Endothelial cell (in vitro differentiated cells): ENCODE measurements around a stretch of chr15.

- PRO-cap: no peak
Observed at GRCh38 chr15:84826384-84827060, 9.4 kb downstream of the ALPK3 start.

- PRO-cap: no peak
Observed at GRCh38 chr15:84828150-84828942, 11.2 kb downstream of the ALPK3 start.

- PRO-cap: no peak
Observed at GRCh38 chr15:84883360-84884188, 888 bp upstream of the SLC28A1 start.

GRCh38 chr15:84982374-84983000, 831 bp downstream of the PDE8A start:
- PRO-cap: bidirectional peak, plus-strand start at chr15:84982759, minus-strand start at chr15:84982638

DNA sequence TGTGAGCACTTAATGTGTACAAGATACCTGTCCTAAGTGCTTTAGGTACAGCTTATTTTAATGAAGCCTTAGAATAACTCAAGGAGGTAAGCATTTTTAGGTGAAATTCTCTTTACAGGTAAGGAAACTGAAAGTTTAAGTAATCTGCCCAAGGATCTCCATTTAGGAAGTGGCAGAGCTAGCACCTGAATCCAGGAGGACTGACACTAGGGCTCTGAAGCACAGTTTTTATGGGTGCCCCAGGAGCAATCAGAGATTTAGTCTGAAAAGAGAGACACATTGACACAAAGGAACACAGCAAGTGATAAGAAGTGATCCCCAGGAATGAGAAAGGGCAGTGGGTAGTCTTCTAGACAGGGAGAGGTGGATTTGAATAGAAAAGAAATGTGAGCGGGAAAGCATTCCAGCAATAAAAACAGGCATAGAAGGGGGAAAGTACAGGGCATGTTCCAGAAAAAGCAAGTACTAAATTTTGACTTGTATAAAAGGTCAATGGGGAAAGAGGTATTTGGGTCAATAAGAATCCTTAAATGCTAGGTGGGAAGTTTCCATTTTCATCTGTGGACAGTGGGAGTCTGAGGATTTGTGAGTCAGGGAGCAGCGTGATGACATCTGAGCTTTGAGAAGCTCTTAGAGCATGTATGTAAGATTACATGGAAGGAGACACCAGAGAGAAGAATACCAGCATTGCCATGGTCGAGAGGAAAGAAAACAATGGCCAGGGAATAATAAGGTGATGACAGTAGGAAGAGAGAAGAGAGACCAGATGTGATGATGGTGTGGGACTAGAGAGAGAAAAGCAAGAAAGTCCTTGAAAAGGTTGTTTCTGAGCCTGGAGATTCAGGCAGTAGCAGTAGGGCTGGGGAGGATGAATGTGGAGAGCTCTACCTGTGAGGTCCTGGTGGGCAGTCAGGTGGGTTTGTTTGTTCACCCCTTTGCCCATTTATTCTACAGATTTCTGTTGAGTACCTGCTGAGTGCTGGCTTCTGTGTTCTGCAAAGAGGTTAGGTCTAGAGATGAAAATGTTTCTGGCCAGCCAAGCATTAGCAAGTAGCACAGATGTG, 119.7 kb downstream of the PDE8A start:
- PRO-cap: no peak

DNA sequence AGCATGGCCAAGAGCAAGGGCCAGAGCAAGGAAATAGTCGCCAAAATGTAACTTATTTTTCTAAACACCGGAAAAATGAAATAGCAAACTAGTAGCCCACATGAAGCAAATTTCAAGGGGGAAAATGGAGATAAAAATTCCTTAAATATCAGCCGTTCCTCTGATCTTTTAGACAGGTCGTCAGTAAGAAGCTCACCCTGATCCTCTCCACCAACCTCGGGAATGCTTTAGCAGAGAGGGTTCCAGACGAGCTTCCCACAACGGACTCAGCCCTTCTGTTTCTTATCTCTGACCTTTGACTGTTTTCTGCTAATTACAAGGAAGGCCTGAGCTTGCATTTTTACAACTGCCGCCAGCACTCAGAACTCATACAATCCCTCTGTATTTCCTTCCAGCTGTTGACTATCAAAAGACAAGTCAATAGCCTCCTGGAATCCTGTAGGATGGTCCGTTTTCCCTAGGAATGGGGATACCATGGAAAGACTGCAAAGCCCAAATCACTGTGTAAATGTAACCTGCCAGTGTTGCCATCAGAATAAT, 44.9 kb upstream of the AKAP13 start:
- PRO-cap: bidirectional peak, plus-strand start at position 420 of the sequence, minus-strand start at position 224 of the sequence

DNA sequence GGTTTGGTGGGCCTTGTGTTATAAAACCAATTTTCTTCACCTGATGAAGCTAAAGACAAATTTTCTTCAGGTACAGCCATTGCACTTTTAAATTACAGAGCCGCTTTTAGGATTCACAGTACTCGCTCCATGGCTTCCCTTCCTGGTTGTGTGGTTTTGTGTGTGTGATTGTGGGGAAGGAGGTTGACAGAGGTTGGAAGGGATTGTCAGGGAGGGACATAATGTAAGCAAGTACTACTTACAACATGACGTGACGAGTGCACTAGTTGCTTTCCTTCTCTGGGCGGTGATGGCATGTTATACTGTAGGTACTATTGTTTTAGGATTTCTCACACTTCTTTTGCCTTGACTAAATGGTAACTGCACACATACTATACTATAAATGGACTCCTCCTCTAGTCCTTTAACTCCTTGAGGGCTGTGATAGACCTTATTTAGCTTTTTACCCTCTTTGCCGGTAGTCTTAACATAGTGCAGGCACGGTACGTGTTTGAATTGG, 2.0 kb downstream of the AKAP13 start:
- PRO-cap: no peak

DNA sequence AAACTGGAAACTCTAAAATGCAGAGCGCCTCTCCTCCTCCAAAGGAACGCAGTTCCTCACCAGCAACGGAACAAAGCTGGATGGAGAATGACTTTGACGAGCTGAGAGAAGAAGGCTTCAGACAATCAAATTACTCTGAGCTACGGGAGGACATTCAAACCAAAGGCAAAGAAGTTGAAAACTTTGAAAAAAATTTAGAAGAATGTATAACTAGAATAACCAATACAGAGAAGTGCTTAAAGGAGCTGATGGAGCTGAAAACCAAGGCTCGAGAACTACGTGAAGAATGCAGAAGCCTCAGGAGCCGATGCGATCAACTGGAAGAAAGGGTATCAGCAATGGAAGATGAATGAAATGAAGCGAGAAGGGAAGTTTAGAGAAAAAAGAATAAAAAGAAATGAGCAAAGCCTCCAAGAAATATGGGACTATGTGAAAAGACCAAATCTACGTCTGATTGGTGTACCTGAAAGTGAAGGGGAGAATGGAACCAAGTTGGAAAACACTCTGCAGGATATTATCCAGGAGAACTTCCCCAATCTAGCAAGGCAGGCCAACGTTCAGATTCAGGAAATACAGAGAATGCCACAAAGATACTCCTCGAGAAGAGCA, 54.6 kb downstream of the AKAP13 start:
- PRO-cap: no peak

DNA sequence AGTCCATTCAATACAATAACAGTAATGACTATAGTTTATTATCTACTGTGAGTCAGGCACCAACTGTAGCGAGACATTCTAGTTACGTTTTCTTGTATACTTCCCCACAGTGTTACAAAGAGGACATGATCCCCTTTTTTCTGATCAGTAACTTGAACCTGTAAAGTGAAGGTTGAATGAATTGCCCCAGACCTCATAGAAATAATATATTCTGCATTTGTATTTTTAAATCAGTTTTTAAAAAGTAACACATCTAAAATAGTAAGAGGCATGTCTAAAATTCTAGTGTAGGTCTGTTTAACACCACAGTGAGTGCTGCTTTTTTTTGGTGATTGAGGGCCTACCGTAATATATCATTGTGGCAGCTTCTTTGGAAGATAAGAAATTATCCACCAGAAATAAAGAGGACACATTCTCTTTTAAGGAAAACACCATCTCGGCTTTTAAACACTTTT, 76.6 kb downstream of the AKAP13 start:
- PRO-cap: no peak

DNA sequence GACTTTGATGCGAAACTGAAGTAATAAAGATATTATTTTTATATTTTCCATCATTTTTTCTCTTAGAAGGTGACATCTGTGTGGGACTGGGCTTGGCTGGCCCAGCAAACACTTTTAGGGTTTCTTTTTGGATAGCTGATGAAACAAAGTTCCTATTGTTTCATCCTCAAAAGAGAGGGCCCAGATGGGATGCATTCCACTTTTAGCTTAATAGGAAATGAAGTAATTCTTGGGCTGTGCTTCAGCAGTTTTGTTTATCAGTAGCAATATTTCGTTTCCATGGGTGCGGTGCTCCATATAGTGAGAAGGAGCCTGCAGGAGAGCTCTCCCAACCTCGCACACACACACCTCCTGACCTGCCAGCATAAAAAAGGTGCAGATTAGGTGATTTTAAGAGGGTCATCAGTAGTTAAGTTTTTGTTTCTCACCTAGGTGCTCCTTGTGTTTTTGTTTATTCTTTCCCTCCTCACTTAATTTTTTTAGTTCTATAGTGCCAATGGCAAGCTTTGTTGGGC, 147.5 kb downstream of the AKAP13 start:
- PRO-cap: bidirectional peak, plus-strand start at position 325 of the sequence, minus-strand start at position 186 of the sequence

- PRO-cap: no peak
Observed at GRCh38 chr15:85580721-85581391, 200.5 kb downstream of the AKAP13 start.

DNA sequence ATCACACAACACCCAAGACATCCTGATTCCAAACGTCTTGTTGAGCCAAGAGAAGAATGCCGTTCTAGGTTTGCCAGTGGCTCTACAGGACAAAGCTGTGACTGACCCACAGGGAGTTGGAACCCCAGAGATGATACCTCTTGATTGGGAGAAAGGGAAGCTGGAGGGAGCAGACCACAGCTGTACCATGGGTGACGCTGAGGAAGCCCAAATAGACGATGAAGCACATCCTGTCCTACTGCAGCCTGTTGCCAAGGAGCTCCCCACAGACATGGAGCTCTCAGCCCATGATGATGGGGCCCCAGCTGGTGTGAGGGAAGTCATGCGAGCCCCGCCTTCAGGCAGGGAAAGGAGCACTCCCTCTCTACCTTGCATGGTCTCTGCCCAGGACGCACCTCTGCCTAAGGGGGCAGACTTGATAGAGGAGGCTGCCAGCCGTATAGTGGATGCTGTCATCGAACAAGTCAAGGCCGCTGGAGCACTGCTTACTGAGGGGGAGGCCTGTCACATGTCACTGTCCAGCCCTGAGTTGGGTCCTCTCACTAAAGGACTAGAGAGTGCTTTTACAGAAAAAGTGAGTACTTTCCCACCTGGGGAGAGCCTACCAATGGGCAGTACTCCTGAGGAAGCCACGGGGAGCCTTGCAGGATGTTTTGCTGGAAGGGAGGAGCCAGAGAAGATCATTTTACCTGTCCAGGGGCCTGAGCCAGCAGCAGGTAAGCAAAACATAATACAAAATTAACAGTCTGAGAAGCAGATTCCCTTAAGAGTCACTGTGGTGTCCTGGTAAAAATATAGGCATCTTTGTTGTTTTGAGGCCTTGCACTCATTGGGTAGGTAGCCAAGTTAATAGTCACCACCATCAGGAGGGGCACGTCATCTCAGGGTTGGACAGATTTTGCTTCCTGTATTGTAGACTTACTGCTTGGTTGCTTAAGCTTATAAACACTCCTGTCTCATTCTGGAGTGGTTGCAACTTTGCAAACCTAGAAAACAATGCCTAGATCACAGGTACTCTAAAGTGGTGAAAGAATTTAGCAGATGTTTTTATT, 201.3 kb downstream of the AKAP13 start:
- PRO-cap: no peak

DNA sequence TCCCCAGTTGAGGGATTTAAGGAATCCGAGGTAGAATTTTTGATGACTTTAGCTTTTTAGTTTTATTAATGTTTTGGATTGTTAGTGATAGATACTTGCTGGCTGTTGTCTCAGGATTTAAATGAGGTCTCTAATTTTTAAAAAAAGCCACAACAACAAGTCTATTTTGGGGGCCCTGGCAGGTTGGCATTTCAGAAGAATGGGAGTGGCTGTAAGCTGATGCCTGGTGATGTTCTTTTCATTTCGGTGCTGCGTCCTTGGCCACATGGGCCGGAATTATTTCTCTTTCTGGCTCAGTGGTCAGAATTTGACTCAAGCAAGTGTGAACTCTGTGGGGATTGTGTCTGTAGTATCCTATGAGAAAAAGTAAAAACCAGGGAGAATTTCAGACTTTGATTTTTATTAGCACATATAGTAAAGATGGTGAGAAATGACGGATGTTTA, 203.0 kb downstream of the AKAP13 start:
- PRO-cap: no peak

DNA sequence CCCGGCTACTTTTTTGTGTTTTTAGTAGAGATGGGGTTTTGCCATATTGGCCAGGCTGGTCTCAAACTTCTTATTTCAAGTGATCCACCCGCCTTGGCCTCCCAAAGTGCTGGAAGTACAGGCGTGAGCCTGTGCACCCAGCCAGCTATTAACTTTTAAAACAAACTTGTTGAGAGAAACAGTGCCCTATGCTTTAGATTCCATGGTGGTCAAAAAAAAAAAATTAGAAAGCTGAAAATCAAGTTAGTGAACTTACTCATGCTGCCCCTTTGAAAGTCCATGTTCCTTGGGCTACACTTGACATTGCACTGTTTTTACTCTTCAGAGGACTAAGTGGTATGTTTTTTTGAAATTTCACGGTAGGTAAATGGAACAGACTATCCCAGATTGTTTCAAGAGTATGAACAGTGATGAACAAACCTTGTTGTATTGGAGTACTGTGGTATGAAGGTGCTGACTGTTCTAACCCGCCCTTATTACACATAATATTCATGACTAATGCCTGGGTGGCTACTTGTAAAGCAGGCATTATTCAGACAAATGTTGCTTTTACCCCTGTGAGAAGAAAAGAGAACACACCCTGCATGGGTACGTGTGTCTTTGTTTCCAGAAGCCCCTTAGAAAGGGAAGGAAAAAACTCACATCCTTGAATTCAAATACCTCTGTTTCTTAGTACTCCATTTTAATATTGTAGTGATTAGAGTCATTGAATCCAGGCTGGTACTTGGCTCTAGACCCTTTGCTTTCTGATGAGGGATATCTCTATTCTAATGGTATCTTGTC, 206.7 kb downstream of the KLHL25 start:
- PRO-cap: no peak

DNA sequence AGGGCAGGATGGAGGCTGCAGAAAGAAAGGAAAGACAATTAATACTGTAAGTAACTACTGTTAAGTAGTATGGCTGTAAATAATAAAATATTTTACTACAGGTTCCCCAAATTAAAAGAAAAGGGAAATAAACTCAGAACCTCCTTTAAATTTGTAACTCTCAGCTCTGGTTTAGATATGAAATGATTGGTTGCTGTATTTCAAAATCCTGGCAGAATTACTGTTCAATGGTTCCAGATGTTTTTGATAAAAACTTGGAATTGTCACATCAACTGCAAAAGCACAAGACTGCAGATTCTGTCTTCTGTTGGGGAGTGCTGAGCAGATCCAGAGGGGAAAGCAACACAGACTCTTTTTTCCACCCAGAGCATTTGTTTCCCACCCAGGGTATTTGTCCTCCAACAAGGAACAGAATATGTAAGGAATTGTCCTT, 178.2 kb downstream of the KLHL25 start:
- PRO-cap: no peak

DNA sequence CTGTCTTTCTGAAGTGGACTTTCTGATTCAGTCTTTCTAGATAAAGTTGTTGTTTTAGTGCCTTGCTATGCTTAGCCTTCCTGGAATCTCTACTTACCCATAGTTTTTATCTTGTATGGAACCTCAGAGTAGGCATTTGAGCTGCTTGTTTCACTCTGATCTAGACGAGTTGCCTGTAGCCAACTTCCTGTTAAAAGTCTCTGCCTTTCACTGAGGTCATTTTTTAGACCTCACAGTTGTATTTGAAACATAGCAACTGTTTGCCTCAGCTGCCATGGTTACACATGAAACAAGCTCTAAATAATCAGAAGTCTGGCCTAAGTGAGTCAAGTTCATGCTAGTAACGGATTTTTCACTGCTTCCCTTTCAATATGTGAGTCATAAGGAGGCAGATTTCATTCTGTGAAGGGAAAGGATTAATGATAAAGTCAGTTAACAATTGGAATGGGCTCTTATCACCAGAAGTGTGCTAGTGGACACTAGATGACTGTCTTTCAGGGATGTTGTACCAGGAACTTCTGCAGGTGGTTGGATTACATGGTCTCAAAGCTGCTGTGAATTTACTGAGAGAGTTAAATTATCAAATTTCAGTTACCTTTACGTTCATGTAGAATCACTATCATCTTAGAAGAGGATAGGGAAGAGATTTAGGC, 126.7 kb downstream of the KLHL25 start:
- PRO-cap: bidirectional peak, plus-strand start at position 428 of the sequence, minus-strand start at position 157 of the sequence

DNA sequence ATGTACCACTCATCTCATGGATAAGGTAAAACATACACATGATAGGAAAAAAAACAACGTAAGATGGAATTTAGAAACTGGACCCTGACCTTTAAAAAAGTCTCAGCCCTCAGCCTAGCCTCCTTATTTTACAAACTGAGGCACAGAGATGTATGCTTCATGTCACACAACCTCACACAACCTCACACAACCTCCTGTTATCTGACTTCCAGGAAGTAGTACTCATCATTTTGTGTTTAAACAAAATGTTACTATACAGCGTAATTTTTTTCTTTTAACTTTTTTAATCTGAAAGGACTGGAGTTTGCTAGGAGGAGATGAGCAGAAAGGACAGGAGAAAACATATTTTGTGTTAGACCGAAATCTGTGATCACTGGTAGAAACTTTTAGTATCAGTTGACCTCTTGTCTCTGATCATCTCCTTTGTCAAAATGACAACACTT, 107.7 kb downstream of the KLHL25 start:
- PRO-cap: unidirectional peak, plus-strand start at position 289 of the sequence

DNA sequence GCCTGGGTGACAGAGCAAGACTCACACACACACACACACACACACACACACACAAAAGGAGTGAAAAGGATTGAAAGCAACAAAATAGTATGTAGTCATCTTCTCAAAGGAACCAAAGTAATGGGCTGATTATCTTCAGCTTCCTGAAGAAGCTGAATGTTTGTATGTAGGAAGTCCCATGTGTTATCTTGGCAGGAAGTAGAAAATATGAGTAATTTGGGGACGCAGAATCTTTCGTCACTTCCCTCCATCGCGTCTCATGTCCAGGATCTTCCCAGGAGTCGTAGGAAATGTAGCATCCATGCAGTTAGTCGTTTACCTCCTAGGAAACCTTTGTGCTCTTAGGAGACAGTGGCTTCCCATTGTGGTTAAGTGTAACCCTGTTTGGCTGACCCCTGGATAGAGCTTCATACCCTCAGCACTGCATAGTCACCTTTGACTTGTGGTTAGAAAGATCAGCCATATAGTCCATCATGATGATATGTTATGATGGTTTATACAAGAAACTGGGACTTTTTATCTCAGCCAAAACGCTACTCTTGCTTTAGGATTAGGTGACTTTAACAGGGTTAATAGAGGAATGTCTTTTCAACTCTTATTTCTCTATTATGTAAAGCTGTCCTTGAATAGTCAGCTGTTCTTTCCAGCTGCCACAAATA, 92.4 kb downstream of the KLHL25 start:
- PRO-cap: unidirectional peak, minus-strand start at position 386 of the sequence

DNA sequence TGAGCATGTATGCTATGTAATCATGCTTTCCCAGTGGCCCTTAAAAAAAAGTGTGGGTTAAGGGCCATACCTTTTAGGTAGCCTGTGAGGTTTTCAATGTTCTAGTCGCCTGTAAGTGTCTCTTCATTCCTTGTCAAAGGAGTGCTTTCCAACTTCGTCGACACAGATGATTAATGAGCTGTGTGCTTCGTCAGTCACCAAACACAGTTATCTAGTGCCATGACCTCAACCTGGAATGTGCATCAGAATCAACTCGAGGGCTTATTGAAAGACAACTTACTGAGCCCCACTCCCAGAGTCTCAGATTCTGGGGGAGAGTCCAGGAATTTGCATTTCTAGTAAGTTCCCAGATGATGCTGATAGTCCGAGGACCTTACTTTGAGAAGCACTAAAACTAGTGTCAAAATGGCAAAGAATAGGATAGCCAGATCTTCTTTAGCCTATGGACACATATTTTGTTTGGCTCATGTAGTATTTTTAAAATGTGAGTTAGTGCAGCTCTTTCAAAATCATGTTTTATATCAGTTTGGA, 86.0 kb downstream of the KLHL25 start:
- PRO-cap: no peak

GRCh38 chr15:85722436-85723451, 72.0 kb downstream of the KLHL25 start:
- PRO-cap: no peak